Omental fat pad (tissue), 4 donors: ENCODE data around the genes AGO3 and CDCA8.

DNA sequence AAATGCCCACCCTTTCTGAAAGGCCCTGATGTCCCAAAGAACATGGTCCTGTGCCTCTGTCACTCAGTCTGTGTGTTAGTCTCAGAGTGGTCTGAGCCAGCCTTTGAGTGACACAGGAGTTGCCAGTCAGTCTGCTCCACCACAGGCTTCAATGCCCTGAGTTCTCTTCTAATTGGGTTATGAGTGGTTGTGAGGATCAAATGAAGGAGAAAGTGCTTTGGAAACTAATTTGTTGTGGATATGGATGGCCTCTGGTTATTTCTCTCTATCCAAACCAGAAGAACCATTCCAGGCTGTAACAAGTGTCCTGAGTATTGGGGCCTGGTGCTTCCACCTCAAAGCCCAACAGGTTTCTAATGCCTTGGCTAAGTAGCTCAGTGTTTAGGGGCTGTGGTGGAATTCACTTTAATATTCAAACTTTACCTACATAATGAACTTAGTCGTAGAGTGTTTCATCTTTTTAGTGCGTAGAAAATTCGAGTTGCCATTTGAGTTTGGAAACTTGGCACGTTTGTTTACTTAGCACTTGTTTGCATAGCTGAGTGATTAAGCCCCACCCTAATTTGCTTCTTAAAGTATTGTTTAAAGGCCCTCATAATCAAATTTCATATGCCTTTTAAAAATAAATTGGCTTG is 1.3 kb downstream of the AGO4 start:
- PRO-cap = no peak
- RAMPAGE, long total RNA, 4 experiments = no peak in any of the 4 experiments

GRCh38 chr1:35853366-35853848 is 29.6 kb upstream of the AGO1 start:
- PRO-cap = no peak
- RAMPAGE, long total RNA, 4 experiments = no peak in any of the 4 experiments

GRCh38 chr1:35930512-35931499 is at the start of gene AGO3:
TSS of gene AGO3 (plus strand) at chr1:35931105.
- PRO-cap = no peak
- RAMPAGE, long total RNA, 4 experiments = start-site peak on the plus strand in 1 of 4 experiments, at chr1:35930738-35931332 at its widest, 69 to 136 reads per replicate

DNA sequence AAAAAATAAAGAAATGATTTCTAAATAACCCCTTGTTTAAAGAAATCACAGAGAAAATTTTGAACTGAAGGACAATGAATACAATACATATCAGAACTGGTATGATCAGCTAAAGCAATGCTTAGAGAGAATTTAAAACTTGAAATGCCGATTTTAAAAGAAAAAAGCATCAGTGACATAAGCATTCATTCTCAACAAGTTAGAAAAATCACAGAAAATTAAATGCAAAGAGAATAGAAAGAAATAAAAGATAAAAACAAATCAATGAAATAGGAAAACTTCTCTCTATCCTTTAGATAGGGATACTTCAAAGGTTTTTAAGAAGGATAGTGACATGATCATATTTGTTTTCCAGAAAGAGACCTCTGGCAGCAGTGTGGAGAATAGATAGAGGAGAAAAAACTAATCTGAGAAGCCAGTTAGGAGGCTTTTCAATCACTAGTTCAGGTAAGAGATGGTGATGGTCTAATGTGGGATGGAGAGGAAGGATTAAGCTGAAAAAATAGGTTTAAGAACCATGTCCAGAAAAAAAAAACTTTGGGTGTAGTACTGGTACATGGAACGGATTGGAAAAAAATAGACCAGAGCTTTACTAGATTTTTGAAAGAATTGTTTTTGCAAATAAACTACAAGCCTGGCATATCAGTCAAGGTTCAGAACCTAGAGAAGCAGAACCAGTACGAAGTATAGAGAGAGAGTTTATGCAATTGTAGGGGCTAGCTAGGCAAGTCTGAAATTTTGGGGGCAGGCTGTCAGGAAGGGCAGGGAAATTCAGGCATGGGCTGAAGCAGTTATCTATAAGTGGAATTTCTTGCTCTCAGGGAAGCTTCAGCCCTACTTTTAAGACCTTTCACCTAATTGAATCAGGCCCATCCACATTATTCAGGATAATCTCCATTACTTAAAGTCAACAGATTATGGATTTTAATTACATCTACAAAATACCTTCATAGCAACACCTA is 51.6 kb downstream of the AGO3 start:
- PRO-cap = no peak
- RAMPAGE, long total RNA, 4 experiments = no peak in any of the 4 experiments

- PRO-cap = no peak
- RAMPAGE, long total RNA, 4 experiments = no peak in any of the 4 experiments
These were observed 60.5 kb upstream of the TEKT2 start for GRCh38 chr1:36023338-36023843.

- PRO-cap = no peak
- RAMPAGE, long total RNA, 4 experiments = no peak in any of the 4 experiments
These were observed 6.2 kb downstream of the MAP7D1 start for GRCh38 chr1:36161889-36162816.

GRCh38 chr1:36164299-36164919 is 8.4 kb downstream of the MAP7D1 start:
- PRO-cap = no peak
- RAMPAGE, long total RNA, 4 experiments = no peak in any of the 4 experiments

GRCh38 chr1:36183074-36183878 is 27.3 kb downstream of the MAP7D1 start:
- PRO-cap = no peak
- RAMPAGE, long total RNA, 4 experiments = start-site peak on the plus strand in 1 of 4 experiments, at chr1:36183139-36183213 at its widest, 5 reads per replicate

DNA sequence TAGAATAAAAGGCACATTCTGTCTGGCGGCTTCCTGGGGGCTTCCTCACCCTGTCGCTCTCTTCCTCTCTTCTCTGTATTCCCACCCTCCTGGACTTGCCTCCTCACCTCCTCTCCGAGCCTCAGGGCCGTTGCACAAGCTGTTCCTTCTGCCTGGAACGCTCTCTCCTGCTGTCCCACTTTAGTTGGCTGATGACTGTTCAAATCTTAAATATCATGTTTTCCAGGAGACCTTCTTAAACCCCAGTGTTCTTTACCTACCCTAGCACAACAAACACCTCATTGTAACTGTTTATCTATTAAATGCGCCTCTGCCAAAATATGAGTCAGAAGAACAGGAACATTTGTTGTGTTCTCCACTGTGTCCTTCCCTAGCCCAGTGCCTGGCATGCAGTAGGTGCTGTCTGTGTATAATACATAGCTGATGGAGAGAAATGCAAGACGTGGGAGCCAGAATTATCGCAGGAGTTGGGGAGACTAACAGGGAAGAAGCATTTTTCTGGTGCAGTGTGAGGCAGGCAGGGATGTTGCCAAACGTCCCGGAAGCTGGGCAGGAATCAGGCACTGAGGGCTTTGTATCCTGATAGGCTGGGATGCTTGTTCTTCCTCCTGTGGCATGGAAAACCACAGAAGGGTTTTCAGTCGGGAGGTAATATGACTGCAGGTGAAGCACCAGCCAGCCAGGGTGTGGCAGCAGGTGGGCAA is 24.1 kb upstream of the THRAP3 start:
- PRO-cap = no peak
- RAMPAGE, long total RNA, 4 experiments = no peak in any of the 4 experiments

- PRO-cap = no peak
- RAMPAGE, long total RNA, 4 experiments = no peak in any of the 4 experiments
These were observed 24.2 kb downstream of the THRAP3 start for GRCh38 chr1:36248334-36248967.

DNA sequence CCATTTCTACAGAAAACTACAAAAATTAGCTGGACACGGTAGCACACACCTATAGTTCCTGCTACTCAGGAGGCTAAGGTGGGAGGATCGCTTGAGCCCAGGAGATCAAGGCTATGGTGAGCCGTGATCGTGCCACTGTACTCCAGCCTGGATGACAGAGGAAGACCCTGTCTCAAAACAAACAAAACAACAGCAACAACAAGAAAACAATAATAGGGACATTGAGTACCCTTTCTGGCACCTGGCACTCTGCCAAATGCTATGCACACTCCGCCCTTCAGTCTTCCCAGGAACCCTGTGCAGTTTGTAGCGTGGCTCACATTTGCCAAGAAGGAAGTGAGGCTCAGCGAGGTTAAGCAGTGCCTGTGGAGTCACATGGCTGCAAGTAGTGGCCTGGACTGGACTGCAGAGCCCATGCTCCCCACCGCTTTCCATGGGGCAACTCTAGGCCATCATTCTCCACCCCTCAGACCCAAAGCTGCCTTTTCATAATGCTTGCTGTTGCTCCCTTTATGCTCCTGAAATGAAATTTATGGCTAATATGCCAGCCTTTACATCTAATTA is 5.2 kb upstream of the EVA1B start:
- PRO-cap = no peak
- RAMPAGE, long total RNA, 4 experiments = no peak in any of the 4 experiments

DNA sequence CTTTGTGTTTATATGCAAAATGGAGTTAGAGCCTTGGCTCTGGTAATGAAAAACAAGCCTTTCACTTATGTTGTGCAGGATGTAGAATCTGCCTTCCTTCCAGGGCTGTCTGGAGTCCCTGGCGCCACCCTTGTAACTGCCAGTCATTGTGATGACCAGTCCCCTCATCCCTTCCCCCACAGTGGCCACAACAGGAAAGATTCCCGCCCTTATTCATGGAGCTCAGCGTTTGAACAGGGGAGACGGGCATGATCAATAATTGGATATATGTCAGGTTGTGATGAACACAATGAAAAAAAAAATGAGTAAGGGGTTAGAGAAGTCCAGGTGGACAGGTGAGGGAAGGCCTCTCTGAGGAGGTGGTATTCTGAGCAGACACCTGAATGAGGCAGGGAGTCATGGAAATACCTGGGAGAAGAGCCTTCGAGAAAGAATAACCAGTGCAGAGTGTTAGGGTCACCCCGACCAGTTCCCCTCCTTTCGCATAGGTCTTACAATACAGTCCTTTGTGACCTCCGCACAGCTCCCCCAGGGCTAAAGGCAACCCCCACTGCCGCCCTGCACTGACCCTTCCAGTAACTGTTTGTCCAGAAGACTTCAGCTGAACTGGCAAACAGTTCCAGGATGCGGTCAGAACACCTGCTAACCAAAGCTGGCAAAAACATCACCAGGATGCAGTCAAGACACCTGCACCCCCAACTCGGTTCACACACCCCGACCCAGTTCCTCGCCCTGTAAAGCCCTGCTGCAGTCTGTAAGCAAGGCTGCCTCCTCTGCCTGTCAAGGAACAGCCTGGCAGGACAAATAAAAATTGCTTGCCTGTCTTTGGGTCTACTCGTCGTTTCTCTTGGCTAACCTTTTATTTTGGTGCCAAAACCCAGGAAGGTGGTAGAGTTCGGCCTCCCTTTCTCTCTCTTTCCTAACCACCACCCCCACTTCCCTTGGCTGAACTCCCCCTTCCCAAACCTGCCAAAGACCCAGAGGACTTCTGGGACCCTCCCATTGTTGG is 6.3 kb upstream of the EVA1B start:
- PRO-cap = no peak
- RAMPAGE, long total RNA, 4 experiments = no peak in any of the 4 experiments

GRCh38 chr1:36361193-36361485 is 24.6 kb downstream of the STK40 start:
- PRO-cap = no peak
- RAMPAGE, long total RNA, 4 experiments = no peak in any of the 4 experiments

- PRO-cap = no peak
- RAMPAGE, long total RNA, 4 experiments = no peak in any of the 4 experiments
These were observed 237.1 kb downstream of the GRIK3 start for GRCh38 chr1:36797151-36797676.

- PRO-cap = no peak
- RAMPAGE, long total RNA, 4 experiments = no peak in any of the 4 experiments
These were observed 5.0 kb downstream of the DNALI1 start for GRCh38 chr1:37561246-37562549.

DNA sequence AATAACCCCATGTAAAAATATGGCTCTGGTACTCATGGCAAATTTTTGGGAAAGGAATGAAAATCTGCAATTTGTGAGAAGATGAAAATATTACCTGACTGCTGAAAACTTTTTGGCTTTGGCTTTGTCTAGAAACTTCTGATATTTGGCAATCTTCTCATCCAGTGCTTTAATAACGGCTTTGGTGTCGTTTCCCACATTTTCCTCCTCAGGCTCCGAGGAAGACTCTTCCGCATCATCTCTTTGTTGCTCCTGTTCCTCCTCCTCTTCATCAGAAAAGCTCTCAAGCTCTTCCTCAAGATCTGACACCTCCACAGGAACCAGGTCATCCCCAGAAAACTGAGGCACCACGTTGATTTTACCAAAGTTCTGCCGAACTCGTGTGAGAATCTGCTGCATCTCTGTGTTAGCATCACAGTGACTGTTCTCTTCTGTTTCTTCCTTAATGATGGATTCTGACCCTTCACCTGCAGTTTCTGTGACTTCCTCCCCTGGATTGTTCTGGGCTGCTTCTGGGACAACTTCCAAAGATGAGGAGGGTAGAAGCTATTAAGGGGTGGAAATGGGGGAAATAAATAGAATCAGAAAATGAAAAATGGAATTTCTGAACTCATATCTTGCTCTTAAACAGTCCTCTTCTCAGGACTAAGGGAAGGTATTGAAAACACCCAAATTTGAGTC is 12.2 kb downstream of the DNALI1 start:
- PRO-cap = no peak
- RAMPAGE, long total RNA, 4 experiments = start-site peak on the minus strand in 1 of 4 experiments, centred at position 383 of the sequence, 149 reads per replicate

DNA sequence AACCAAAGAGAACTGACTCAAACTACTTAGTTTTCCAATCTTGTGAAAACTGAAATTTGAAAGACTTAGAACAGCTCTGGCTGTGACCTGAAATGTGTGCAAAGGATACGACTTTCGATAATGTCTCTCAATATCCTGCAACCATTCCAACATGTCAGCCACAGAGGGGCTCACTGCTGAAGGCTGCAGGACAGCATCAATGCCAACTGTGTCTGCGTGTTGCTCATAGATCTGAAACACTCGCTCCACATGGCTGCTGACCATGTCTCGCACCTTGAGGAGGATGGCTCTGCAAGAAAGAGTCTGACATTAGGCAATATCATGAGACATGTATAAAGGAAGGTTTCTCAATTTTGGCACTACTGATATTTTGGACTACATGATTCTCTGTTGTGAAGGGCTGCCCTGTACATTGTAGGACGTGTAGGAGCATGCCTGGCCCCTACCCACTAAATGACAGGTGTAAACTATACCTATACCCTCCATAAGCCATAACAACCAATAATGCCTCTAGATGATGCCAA is 4.1 kb downstream of the C1orf109 start:
- PRO-cap = no peak
- RAMPAGE, long total RNA, 4 experiments = no peak in any of the 4 experiments

GRCh38 chr1:37692064-37693389 is at the start of gene CDCA8:
TSS of gene CDCA8 (plus strand) at chr1:37692516.
- PRO-cap = no peak
- RAMPAGE, long total RNA, 4 experiments = start-site peak on the plus strand in 1 of 4 experiments, at chr1:37692512-37692545 at its widest, 20 reads per replicate; start-site peak on the minus strand in 3 of 4 experiments, at chr1:37692179-37692296 at its widest, 8 to 32 reads per replicate

DNA sequence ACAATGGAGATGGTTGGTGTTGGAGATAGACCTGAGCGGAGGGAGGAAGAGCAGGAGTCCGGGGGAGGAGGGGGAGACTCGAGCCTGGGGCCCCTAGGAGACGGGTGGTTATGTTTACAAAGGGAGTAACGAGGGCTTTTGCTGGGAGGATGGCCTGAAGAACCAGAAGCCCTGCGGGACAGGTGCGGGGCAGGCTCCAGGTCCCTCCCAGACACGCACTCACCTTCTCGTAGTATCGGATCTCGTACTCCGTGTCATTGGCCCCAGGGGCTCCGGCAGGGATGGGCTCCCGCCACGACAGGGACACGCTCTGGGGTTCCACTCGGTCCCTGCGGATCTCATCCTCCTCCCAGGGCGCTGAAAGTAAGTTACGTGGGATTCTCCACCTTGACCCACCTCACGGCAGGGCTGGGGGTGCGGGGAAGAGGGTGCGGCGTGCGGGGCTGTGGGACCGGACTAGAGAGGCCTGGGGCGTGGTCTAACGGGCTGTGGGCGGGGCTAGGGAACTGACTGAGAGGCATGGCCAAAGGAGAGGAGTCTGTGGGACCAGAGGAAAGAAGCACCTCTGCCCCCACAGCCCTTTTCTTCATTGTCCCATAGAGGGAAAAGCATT is 29.8 kb downstream of the EPHA10 start:
- PRO-cap = no peak
- RAMPAGE, long total RNA, 4 experiments = no peak in any of the 4 experiments

GRCh38 chr1:37857147-37857827 is 2.1 kb downstream of the MTF1 start:
- PRO-cap = no peak
- RAMPAGE, long total RNA, 4 experiments = no peak in any of the 4 experiments